Peripheral blood mononuclear cell (primary cell): ENCODE measurements around a stretch of chr18.

DNA sequence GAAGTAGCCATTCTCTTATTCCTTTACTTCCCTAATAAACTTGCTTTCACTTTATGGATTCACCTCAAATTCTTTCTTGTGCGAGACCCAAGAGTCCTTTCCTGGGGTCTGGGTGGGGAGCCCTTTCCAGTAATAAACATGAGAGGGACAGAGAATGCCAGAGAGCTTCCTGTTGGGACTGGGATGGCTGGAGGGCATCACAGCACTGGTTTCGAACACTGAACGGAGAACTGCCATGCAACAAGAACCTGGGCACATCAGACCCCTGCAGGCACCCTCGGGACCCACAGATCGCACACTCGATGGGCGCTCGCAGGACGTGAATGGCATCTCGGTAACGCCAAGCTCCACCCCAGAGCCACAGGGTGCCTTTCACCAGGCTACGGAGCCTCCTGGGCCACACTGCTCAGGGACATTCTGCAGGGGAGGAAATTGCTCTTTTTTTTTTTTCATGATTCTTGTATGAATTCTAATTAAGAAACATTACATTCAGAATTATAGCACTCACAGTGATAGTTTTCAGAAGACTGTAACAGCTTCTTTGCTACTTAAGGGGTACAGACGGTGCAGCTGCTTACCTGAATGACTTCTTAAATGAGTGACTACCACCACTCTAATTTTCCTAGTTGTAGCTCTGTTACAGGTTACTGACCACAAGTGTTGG is 25.1 kb downstream of the SLC66A2 start:
- PRO-cap, 8 experiments, result peak in 3 of 8 experiments; most common minus-strand start position 297 of the sequence (in 1)

GRCh38 chr18:79959953-79960596 is 4.4 kb upstream of the HSBP1L1 start:
- PRO-cap, 8 experiments, result no peak in any of the 8 experiments

GRCh38 chr18:79962235-79962835 is 2.1 kb upstream of the HSBP1L1 start:
- PRO-cap, 8 experiments, result no peak in any of the 8 experiments

GRCh38 chr18:79982794-79983328 is 5.5 kb downstream of the TXNL4A start:
- PRO-cap, 8 experiments, result peak in 3 of 8 experiments; most common plus-strand start chr18:79983040 (in 1); most common minus-strand start chr18:79982895 (in 3)

DNA sequence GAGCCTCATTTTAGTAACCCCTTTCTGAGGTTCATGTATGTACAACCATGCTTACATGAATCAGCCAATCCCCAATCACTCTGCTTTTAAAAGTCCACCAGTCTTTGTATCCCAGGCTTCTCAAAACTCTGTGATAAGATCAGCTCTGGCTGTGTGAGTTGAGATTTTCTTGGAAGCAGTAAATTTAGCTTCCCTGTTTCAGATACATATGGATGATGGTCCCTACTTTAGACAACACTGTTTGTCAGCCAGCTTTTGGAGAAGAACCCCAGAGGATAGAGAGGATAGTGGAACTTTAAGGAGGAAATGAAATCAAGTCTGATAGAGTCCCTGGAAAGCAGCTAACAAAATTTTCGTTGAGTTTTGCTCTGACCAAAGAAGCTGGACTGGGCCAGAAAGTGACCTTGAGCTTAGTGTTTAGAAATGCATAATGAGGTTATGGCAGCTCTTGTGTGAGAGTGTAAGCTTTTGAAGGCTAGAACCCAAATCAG is 3.7 kb downstream of the ADNP2 start:
- PRO-cap, 8 experiments, result peak in 2 of 8 experiments; most common plus-strand start position 319 of the sequence (in 2)

DNA sequence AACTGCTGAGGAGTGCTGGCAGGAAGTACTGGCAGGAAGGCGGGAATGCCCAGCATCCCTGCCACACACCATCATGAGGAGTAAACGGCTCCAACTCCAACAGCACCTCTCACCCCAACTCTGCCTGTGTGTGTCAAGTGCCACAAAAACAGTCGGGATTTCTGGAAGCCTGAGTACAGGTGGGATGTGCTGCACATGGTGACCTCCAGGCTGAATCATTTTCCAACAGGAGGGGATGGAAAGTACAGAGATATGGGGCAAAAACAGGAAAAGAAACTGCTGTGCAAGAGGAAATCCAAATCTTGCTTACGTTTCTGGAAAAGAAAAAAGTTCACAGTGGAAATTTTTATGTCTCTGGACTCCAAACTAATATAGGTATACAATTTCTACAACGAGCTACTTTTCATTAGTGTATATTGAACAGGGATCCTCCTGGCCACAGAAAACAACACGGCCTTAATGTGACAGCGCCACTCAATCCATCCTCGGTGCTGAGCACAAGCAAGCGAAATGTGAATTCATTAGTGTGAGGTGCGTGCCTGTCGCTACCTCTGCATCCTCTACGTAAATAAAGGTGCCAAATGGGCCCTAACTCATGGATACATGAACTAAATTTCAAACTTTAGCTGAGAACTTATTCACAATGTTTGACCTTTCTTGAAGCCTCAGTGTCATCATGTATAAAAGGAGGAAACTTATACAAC is 53.4 kb downstream of the PARD6G start:
- PRO-cap, 8 experiments, result no peak in any of the 8 experiments